ENCODE results near the genes ACOD1 and FBXL3.

GRCh38 chr13:76824155-76824492 lies 62.1 kb downstream of the KCTD12 start:
- PRO-cap, result no peak

DNA sequence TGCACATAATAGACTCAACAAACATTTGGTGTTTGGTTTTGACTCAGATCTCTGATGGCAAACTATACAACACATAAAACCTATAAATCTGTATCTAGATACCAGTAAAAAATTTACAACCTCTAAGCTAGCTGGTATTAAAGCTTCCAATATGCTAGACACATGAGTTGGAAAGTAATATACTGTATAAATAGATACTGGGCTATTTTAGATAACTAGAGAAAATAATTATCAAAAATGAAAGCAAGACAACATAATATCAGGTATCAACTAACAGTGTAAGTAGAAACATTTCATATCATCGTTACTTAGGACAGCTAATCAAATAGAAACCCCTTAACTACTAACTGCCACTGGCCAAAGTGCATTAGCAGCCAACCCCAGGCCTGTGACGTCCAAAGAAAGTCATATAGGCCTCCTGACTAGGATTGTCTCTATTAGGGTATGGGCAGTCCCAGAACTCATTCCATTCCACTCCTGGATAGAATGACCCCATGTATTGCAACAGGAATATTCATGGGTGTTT lies 53.7 kb downstream of the KCTD12 start:
- PRO-cap, result no peak

GRCh38 chr13:76884029-76884256 lies 2.3 kb downstream of the KCTD12 start:
- PRO-cap, result no peak

GRCh38 chr13:76886777-76887257 lies 612 bp upstream of the KCTD12 start:
- PRO-cap, result bidirectional peak, plus-strand start at chr13:76886914, minus-strand start at chr13:76886854

DNA sequence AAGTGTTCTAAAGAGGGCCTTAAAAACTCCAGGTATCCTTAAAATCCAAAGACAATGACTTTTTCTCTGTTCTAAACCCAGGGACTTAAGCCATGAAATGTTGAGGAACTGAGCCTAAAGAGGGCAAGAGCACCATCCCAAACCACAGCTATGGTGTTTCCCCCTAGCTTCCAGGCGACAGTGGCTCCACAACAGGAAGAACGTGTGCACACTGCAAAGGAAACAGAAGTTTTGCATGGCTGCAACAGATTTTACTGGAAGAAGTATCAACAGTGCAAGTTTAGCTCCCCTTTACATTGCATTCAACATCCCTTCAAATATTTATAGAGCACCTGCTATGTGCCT lies 8.2 kb upstream of the KCTD12 start:
- PRO-cap, result no peak

GRCh38 chr13:76948075-76948562 lies at the start of gene ACOD1:
ACOD1 (plus strand) TSS chr13:76948511.
- PRO-cap, result no peak

DNA sequence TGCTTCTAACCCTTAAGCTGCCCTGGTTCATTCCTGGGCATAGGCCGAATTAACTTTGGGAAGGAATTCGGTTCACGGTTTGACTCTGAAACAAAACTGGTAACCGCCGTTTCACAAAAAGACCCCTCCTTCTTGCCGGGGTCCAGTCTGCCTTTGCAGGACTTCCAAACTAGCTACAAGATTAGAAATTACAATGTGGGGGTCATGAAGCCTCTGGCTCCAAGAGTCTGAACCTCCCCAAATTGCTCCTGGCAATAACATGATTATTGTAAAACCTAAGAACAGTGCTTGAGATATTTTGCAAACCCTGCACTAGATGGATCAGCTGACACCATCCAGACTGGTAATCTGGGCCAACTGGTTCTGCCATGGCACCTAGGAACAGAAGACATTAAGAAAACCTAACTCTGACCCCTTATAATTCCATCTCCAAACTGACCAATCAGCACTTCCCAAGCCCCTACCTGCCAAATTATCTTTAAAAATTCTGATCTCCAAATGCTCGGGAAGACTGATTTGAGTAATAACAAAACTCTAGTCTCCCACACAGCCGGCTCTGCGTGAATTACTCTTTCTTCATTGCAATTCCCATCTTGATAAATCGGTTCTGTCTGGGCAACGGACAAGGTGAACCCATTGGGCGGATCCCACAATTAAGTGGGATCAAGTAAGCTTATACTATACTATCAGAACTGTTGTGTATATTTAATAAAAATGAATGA lies 13.6 kb downstream of the FBXL3 start:
- PRO-cap, result no peak

DNA sequence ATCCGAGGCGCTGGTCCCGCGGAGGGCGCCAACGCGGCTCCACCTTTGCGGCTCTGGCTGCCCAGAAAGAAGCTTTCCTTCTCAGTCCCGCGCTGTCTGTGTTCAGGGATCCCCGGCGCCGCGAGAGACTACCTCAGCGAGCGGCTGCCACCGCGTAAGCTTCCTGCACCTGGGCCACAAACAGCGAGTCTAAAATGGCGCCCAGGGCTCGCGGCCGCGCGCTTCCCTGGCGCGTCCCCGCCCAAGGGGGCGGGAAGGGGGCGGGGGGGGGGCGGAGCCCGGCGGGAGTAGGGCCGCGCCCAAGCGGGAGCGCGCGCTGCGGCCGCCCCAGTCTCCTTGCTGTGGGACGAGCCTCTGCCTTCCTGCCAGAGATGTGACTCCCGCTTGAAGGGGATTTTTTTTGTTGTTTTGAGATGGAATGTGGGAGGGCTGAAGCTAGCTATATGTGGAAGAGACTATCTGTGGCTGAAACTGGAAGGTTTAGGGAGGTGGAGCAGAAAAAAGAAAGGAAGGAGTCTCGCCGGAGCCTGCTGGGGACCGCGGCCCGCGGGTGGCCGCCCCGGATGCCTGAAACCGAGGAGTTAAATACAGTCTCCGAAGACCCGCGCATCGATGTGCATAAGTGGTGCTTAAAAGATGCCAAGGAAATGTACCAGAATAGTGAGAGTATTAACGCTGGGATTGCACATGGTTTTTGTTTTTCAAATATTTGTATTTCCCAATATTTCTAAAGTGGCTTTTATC lies at the start of gene FBXL3:
TSS of gene FBXL3 (minus strand) at position 191 of the 744 bp plus-strand sequence.
- PRO-cap, result bidirectional peak, plus-strand start at position 330 of the sequence, minus-strand start at position 185 of the sequence

GRCh38 chr13:77097759-77098810 lies 71.1 kb upstream of the FBXL3 start:
- PRO-cap, result no peak

DNA sequence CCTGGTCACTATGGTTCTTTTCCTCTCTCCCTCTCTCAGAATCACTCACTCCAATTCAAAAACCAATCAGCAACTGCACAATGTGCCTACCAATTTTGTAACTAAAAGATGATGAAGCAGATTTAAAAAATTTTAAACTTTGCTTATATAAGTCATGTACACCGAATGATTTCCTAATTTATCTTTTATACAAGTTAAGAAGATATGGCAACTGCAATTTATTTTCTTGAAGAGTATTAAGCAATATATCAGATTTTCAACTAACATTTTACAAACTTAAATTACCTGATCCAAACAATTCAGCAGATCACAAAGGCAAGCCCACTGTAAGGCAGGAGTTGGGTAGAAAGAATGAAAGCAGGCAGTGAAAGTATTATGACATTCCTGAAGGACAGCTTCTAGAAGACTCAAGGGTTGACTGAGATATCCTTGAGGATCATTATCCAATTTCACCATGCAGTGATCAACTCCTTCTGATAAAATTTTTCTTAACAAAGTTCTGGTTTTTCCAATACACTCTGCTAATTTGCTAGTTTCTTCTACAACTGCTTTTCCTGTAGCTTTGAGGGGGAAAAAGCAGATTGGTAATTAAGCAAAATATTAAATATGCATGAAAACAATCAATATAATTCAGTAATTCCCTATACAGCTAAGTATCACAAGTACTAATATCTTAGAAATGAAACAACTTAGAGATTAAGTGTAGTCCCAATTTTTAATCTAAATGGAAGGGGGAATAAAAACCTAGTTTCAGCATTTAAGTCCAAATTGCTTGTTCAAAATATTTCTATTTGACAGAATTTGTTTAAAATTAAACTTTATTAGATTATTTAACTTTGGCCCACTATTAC lies 141.9 kb downstream of the MYCBP2 start:
- PRO-cap, result no peak

DNA sequence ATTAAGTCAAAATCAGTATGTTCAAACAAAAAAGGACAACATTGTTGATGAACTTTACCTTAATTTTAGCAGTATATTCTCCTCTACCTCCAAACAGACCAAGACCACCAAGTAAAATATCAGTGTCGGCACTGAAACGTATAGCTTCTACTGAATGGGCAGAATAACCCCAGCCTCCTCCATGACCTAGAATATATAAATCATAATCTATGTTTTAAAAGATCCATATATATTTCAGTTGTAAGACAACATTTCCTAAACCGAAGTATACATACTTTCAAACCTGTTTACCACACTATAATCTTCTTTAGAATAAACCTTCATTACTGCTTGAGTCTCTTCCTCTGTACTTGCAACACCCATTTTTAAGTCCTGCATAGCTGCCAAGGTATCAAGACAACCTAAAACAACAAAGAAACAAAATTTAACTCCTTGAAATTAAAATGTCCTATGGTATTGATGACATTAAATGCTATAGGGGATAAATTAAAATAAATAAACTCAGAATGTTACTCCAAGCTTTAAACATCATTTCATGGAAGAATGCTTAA lies 121.6 kb downstream of the MYCBP2 start:
- PRO-cap, result no peak

- PRO-cap, result no peak
Observed at GRCh38 chr13:77250940-77251605, 75.8 kb downstream of the MYCBP2 start.

DNA sequence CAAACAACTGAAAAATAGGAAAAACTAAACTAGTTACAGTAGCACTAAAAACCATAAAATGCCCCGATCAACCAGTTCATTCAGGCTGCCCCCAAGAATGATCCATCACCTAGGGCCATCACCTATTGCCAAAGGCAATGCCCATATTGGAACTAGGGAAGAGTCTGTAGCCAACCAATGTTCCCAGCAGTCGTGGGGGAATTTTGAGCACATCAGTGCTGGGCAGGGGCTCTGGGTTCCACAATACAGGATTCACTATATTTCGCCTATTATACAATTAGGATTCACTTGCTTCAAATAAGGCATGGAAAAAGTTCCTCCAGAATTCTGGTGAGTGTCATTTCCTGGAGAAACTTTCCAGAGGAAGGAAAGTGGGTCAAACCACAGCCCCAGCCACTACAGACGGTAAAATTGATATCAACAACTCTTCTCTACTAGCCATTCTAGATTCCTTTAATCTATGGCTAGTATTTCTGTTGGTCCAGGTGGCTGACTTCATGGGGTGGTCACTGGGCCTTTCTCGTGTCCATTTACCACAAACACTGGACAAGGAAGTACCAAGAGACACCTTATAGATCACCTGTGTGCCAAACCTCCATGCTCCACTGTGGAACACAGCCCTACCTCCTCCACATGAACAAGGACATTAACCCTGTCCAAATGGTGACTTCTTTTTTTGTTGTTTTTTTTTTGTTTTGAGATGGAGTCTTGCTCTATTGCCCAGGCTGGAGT lies 10.5 kb downstream of the MYCBP2 start:
- PRO-cap, result no peak

DNA sequence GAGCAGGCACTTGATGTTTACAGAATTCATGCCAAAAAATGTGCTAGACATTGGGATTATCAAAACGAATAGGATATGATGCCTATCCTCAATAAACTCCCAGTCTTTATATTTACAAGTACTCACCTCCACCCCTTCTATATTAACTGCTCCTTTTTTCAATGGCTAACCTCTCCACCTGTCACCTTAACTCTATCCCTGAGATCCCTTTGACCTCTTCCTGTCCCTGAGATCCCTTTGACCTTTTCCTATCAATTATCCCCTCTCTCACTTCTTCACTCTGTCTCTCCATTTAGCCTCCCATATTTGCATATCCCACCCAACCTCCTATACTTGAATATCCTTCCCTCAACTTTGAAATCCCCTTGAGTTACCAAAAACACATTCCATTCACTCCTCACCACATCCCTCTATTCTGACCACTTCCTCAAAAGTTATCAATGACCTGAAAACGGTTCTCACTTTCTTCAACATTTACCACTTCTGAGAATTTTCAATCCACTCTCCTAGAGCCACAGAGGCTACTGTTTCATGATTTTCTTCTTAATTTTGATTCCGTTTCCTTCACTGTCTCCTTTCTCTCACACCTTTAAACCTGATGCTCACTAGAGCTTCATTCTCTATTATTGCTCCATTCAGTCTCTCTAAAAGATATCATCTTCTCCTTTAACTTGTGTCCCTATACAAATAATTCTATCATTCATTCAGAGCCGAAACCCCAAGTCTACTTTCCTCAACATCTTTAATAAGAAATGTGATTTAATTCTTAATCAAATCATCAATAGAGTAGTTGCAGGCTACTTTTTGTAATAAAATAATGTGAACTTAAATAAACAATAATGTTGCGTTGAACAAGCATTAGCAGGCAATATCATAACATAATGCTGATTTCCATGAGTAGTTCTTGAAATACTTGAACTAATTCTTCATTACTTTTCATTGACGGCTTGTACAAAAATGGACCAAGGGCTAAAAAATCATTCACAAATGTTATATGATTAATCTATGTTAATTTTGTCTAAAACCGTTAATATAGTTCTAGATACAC lies 2.9 kb downstream of the MYCBP2 start:
- PRO-cap, result no peak

DNA sequence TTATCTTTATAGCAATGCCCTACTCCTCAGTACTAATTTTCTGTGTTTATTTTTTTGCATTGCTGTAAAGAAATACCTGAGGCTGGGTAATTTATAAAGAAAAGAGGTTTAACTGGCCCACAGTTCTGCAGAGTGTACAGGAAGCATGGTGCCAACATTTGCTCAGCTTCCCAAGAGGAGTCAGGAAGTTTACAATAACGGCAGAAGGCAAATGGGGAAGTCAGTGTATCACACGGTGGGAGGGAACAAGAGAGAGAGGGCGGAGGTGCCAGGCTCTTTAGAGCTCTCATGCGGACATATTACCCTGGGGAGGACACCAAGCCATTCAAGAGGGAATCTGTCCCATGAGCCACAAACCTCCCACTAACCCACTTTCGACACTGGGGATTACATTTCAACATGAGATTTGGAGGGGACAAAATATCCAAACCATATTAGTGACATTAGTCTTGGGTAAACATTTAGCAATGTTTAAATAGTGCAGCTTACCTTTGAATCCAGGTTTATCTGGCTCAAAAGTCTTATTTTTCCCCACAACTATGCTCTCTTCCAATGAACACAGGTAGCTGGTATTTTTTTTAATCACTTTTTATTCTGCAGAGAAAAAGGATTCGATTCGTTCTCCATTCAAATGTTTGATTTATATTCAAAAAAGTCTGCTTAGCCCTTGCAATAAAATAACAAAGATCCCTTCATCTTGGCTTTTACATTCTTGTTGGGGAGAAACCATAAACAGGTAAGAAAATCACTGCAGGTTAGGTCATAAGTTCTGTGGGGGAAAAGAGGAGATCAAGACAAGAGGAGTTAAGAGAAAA lies 70.0 kb downstream of the SLAIN1 start:
- PRO-cap, result no peak

DNA sequence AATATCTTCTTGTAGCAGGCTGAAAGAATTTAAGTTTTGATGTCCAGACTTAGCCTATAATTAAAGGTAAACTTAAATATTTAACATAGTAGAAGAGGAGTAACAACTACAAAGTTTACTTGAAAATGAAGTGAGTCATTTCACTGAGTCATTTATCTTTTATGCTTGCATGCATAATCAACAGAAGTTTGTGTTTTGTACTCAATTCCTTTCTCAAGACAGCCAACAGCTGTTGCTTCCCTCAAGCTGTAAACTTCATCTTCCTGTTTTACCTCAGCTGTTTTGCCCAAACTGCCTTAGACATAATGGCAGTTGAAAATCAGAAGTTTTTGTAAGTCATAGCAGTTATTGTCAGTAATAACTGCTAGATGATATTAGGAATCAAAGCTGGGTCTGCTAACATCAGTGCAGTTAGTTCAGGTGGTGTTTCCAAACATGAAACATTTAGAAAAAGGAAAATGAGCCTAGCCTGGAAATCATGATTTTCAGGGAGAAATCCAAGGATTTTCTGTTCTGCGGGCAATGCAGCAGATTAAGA lies 57.9 kb downstream of the EDNRB start:
- PRO-cap, result no peak

GRCh38 chr13:77897019-77897261 lies 21.7 kb downstream of the EDNRB start:
- PRO-cap, result no peak

GRCh38 chr13:77946414-77946902 lies 27.8 kb upstream of the EDNRB start:
- PRO-cap, result no peak

DNA sequence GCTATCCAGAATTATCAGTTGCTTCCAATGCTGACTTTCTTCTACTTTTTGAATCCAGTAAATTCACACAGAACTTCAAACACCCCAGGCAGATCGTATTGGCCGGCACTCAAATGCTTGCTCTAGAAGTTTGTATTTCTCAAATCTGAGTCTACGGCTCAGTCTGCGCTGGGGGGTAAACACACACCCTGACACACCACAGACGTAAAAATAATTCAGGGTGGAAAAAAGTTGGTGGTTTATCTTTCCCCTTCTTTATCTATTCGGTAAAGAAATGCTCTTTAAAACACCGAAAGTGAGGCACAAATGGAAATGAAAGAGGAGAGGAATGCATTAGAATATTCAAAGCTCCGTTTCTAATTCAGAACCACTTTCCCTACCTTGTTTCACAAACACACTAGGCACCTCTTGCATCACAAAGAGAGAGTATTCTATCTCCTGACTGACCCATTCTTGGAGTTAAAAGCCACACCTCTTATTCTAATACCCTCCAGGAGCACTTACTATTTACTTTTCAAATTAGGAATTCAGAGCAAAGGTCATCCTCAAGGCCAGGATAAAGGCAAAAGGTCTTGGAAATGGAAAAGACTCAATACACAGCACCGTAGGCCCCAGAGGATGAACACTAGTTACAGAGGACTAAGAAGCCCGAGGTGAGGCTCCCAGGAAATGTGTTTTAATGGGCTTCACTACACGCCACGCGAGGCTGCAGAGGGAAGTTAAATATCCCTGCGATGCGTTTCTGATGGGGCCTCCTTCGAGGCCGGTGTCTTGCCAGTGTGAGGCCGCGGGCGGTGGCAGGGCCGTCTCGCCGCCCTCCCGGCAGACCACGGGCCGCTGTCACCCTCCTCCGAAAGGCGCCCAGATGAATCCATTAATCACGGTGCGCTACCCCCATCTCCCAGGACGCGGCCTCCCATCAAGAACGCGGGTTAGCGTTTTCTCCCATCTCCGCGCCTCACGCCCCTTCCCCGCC lies 673 bp downstream of the OBI1 start:
- PRO-cap, result no peak

DNA sequence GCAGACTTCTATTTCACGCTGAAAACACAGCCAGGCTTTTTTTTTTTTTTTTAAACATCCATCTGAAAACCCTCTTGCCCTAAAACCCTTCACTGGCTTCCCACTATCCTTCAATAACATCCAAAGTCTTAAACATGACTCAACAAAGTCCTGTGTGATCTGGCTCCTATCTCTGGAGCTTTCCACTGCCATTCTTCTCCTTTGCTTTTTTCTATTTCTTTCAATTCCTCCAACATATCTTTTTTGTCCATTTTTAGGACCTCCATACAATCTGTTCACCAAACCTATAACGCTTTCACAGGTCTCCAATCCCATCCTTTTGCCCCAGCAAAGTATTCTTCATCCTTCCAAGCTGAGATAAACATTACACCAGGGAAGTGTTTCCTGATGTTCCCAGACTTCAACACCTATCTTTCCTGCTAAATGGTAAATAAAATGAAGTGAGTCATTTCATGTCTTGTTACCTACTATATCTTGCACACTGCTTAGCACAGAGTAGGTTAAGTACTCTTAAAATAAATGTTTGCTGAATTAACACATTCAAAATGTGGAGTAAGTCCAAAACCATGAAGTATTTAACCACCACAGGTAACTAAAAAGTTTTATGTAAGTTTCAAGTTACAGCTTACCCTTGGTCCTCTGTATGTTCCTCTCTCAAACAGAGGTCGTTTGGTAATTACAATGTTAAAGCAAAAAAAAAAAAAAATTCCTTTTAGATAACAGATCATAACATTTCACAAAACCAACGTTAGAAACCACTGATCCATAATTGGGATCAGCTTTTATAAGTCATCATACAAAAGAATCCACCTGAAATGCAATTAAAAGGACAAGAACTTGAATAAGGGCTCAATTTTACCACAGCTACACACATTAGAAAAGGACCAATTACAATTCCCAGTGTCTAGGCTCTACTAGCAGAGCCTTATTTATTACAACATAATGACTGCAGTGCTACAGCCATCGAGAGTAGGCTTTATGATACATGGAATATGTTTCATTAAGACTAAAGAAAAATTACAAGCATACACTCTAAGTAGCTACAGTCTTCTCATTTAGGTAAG lies 3.3 kb downstream of the RBM26 start:
- PRO-cap, result no peak